A375 (cell line): ENCODE data around the genes PTPRB and NAP1L1.

DNA sequence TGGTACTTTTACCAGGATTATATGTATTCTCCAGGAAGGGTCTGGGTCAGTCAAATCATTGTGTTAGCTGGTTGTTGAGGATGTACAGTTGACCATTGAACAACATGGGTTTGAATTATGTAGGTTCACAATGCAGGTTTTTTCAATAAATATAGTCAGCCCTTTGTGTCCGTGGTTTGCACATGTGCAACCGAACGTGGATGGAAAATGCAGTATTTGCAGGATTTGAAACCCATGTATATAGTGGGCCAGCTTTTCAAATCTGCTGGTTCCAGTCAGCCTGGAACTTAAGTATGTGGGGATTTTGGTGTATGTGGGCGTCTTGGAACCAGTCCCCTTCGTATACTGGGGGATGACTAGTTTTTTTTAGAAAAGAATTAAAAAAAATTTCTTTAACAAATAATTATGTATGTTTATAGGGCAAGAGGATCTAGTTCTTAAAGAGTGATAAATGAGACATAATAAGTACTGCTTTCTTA, 4.8 kb downstream of the CCT2 start:
- RAMPAGE, long total RNA = no peak

DNA sequence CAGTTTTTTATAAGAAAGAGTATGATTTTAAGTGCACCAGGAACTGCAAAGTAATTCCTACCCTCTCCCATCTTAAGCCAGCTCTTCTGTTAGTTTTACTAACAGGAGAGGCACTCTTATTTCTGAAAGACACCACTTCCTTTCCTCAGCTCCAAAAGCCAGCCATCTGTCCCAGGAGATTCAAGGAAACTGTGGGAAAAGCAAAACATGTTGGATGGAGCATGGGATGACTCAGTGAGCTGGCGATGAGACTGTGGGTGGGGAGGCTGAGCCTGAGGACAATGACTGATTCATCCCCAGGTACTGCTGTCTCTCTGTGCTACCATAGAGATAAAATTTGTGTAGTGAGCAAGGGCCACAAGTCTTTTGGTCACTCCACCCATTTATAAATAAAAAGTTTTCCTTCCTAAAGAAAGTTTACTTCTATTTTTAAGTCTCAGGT, 141.4 kb downstream of the MYRFL start:
- RAMPAGE, long total RNA = no peak

DNA sequence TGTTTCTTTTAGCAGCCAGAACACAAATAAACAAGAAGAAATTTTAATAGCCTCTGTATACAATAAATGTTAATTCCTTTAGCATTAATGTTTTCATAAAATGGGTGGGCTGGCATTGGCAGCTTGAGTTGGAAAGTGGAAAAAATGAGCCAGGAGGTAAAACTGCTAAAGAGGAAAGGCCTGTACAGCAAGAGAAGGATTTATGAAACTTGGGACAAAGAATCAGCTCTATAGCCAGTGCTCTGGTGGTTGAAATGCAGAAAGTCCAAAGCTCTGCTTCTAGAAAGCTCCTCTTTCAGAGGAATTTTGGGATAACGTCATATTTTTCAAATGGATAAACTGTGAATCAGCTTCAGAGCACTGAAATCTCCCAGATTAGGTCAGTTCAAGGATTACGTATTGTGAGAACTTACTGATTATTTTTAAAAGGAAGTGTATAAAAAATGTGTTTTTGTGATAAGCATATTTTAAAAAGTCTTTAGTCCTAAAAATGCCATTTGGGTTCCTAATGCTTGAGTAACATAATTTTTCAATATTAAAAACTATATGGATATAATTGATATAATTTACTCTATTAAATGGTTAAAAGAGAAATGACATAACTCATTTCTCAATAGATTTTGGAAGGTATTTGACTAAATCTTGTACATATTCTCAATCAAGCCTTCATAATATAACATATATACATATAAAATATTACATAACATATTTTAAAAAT, 203.0 kb upstream of the CNOT2 start:
- RAMPAGE, long total RNA = no peak

DNA sequence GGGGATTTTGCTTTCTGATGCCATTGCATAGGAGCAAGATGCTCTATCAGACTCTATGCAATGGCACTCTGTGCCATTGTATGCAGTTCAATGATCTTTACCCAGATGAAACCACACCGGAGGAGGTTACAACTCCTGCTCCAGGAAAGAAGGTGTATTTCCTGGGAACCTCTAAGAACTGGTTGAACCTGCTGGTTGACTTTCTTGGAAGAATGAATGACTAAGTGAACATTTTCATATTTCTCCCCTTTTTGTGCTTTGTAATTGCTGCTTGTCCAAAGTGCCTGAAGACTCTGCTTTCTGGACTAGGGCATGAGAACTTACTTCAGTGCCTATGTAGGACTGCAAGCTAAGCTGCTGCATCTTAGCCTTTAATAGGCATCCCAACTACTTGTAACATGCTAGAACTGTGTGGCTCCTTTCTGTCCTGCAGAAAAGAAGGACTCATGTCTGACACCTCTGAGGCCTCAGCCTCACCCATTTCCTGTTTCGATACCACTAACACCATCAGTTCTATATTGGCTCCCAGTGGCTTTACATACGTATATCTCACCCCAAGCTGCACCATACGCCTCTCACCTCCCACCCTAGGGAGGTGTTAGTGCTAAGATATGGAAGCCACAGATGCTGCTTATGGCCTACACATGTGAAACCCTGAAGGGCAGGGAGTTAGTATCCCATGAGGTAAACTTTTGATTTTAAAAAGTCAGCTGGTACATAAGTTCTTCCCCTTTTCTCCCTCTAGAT, 193.4 kb upstream of the CNOT2 start:
- RAMPAGE, long total RNA = no peak

- RAMPAGE, long total RNA = no peak
Measured at GRCh38 chr12:70242300-70243143, 711 bp upstream of the CNOT2 start.

GRCh38 chr12:70334787-70335167, 31.3 kb upstream of the KCNMB4 start:
- RAMPAGE, long total RNA = no peak

GRCh38 chr12:70367352-70368069, 1.4 kb downstream of the KCNMB4 start:
- RAMPAGE, long total RNA = no peak

DNA sequence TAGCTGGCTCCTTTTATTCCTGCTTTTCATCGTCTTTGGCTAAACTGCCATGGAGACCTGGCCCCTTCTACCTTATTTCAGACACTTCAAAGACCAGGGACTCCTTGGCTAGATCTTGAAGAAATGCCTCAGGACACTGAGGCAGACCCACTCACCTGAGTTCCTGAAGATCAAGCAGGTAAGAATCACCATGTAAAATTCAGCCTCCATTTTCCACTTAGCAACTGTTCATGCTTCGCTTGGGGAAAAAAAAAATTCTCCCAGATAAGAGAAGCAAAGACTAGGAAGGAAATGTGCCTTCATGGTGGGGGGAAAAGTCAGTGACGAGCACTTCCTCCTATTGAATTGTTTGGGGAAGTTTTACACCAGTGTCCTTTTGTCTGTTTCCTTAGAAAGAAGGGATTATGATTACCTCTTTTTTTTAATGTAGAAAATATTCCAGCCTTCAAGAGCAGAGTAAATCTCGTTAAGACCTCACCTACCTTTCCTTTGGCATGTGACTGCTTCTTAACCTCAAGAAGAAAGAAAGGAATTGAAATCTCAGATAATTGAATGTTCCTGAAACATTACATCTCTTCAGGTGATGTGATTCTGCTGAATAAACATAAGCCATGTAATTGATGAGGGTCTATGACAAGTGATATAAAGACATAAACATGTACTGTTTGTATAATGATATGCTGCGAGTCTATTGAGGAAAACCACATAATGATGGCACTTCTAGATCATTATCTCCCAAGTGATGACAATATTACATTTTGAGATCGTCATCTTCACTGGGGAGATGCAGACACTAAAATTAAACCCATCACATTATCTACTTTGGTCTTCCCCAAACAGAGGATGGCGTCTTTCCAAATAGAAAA, at the start of gene PTPRB:
PTPRB (minus strand) TSS at position 244 of the 866 bp plus-strand sequence.
- RAMPAGE, long total RNA = no peak

DNA sequence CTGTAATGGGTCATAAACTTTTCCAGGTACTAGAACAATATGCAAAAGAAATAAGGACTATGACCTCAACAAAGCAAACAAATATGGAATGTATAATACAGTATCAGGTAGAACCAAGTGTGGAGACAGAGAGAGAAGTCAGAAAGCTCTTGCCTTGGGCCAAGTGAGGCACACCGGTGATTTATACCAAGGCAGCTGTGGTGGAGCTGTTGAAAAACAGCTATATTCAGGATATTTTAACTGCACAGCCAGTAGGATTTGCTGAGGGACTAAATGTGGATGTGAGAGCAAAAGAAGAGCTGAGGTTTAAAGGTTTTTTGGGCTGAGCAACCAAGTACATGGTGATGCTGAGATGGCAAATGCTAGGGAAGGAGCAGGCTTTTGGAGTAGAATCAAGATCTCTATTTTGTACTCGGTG, 116.2 kb downstream of the TSPAN8 start:
- RAMPAGE, long total RNA = no peak

DNA sequence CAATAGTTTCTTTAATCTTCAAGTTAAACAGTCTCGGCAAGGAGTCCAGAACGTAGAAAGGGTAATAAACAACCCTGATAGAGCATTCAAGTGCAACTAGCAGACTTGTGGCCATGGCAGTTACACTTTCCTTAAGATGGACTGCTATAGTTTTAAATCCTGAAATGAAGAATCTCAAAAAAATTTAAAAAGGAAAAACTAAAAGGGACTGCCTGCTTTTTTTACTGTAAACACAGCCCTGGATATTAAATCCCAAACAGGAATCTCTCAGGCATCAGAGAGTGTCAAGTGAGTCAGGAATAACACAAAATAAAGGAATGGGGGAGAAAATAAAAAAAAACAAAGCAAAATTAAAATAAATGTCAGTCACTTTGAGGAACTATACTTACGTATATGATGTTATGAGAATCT, 53.9 kb downstream of the ZFC3H1 start:
- RAMPAGE, long total RNA = no peak

DNA sequence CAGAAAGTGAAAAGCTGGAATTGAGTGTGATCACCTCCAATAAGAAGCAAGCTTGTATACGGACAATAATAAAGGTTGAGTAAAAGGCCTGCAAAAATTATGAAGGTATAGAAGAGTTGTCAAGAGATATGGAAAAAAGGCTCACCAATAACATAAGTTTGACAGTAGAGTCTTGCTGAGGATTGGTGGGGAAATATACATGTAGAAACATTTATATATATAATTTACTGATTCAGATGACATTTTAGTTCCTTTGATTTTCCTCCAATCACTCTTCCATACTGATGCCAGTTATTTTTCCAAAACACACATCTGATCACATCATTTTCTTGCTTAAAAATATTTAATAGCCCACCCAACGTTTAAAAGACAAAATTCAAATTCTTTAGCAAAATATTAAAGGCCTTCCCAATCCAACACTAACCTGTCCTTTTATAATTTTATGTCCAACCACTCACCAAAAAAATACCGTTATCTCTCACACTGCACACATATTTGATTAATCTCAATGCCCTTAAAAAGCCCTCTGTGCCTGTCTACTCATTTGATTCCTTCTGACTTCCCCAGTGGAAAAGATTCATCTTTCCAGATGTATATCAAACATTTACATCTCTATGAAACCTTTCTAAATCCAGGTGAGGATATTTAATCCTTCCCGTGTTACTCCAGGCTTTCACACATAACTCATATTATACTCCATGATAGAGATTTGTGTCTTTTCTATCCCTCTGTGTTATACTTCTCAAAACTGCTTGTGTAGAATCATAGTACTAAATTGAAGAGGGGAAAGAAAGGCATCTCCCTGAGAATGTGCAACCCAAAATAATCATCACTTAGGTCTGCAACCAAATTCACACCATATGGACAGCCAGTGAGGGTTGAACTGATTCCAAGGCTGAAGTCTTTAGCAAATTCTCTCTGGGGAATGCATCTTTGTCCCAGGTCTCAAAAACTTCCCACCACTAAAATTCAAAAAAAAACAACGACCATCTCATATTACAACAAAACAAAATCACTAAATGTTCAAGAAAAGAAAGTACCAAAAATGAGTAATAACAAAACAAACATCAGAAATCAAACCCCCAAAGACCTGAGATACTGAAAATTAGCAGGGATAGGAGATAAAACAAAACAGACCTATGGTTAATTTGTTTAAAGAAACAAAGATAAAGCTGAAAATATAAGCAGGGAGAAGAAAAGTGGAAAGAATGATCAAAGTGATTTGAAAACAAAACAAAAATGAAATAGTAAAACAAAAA, 11.2 kb downstream of the ZFC3H1 start:
- RAMPAGE, long total RNA = no peak

DNA sequence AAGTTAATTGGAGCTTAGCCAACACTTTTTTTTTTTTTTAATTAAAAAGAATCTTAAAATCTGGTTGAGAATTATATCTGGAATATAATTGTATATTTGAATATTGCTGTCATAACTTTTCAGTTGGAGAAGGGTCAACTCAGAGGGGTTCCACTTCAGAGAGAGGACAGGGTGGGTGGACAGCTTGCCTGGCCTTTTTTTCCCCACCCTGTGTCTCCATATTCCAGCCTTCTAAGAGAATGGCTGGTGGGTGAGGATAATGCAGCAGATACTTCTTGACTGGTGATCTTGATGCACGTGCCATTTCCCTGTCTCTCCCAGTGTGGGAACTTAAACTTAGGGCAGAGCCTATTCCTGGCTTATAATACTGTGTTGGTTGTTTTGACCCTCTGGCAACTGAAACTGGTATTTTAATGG, 15.3 kb downstream of the RAB21 start:
- RAMPAGE, long total RNA = no peak

- RAMPAGE, long total RNA = no peak
Measured at GRCh38 chr12:71947351-71948194, 8.9 kb downstream of the TPH2 start.

DNA sequence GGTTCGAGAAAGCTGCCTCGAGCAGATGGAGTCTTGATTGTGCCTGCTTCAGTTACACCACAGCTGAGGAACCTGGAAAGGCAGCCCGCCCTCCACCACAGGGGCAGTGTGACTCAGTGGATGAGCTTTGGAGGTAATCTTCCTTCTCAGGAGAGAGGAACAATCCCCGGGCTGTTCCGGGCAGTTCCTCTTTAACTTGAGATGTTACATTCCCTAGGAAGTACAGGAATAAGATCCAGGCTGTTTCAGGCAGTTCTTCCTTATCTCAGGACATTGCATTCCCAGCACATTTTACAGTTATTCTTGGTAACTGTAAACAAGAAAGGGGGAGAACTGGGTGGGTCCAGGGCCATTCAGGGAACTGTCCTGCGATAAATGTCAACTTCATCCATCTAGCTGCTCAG, 16.7 kb upstream of the TRHDE start:
- RAMPAGE, long total RNA = no peak

- RAMPAGE, long total RNA = no peak
Measured at GRCh38 chr12:72272948-72273281, 745 bp downstream of the TRHDE start.

DNA sequence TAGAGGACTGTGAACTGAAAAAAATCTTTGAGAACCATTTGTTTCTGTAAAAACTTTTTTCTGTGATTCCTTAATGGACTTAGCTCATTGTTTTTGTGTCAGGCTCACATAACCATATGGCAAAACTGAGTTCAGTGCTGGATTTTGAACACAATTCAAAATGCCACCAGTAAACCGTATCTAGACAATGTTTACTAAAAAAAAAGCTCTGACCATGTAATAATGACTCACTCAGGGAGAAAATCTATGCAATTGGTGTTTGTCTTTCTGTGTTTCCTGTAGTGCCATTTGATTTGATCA, 5.3 kb downstream of the TRHDE start:
- RAMPAGE, long total RNA = no peak

GRCh38 chr12:74540796-74541472, 3.3 kb downstream of the ATXN7L3B start:
- RAMPAGE, long total RNA = no peak

DNA sequence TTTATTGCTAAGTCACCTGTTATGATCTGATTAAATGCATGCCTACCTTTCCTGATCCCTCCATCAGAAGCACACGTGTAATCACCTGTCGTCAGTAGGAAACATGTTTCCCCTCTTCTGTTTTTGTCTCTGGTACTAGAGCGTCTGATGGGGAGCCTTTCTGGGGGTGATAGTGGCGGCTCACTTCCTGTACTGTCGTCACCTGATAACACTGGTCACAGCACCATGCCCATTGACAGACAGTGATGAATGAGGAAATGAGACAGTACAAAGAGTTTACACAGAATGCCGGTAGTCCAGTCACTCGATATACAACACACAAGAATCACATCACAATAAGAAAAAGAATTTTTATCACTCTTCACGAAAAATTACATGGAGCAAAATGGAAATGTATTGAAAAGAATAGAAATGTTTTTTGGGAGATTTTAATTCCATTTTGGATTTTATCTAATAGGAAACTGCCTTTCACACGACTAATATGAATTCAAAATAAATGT, 161.5 kb downstream of the KCNC2 start:
- RAMPAGE, long total RNA = no peak

GRCh38 chr12:76020168-76020699, 64.3 kb downstream of the NAP1L1 start:
- RAMPAGE, long total RNA = no peak

DNA sequence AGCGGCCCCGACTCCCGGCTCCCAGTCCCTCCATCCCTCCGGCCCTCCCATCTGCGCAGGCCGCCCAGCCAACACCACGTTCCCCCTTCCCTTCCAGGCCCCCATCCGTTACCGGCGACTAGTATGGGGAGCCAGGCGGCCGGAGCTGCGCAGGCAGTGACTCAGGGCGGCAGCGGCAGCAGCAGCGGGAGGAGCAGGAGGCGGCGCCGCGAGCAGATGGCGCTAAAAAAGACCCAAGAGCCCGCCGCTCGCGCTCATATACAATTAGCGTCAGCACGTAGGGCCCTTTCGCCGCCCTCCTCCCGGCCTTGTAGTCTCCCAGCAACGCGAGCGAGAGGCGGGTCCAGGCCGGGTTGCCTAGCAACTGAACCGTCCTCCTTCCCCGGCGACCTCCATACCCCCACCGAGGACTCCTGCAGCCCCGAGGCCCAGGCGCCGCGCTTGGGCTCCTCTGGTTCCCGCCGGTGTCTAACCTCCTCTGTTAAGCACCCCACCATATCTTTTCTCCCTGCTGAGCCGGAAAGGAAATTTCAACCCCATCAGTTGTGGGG, at the start of gene NAP1L1:
NAP1L1 (minus strand) TSS at position 231 of the 551 bp plus-strand sequence.
- RAMPAGE, long total RNA = start-site peak on the minus strand centred at position 182 of the sequence, 107 bp wide, 625 and 73 reads in 2 replicates